Thoracic aorta endothelial cell (primary cell): Measurements from ENCODE around the genes SENP8, TMEM202 and ADPGK.

DNA sequence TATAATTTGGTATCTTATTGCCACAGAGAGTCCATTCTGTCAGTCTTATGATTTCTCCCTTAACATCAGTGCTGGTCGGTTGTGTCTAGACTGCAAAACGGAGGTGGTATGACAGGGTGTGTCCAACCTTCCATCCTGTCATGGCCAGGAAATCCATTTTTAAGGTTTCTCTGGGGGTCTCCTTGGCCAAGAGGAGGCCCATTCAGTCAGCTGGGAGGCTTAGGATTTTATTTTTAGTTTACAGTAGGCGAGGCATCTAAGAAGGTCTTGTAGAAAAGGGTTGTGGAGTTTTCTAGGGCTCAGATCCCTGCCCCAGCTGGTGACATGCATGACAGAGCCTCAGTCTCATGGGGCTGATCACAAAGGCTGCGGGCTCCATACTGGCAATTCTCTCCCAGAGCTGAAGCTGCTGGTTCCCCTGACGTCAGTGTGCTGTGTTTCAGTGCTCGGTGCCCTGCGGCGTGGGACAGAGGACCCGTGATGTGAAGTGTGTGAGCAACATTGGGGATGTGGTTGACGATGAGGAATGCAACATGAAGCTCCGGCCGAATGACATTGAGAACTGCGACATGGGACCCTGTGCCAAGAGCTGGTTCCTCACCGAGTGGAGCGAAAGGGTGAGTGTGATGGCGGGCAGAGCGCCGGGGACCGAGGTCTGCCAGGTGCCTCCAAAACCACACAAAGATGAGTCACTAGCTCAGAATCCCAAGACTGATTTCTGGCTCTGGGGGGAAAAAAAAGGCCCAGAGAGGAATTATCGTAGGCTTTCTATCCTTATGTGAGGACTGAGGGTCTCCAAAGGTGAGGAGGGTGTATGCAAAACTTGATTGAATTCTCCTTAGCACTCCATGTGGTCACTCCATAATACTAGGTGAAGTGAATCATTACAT is 62.1 kb upstream of the NR2E3 start:
- CAGE, long polyA plus RNA = no peak

DNA sequence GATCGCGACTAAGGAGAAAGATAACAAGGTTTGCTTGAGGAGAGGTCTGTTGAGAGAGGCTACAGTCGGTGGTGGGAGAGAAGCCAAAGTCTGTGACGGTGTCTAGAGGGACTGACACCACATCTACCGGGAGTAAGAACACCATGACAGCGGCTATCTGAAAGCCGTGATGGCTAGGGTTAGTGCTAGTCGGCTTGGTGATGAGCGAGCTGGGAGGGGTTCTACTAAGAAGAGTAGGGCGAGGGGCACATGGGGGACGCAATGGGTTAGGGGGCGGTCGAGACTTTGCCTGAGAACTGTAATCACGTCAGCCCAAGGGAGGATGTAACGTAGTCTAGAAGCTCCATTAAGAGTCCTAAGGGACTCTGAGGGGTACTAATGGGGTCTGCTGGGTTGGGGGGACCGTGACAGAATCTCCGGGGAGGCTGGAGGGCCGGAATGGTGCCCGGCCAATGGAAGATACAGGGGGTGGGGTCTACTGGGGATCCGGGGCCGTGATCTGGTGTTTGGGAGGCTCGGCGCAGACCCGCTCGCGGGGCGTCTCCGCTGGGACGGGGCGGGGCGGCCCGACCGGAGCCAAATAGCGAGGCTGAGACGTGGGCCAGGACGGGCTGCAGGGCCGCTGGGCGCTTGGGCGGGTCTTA is 793 bp downstream of the MYO9A start:
- CAGE, long polyA plus RNA = no peak

DNA sequence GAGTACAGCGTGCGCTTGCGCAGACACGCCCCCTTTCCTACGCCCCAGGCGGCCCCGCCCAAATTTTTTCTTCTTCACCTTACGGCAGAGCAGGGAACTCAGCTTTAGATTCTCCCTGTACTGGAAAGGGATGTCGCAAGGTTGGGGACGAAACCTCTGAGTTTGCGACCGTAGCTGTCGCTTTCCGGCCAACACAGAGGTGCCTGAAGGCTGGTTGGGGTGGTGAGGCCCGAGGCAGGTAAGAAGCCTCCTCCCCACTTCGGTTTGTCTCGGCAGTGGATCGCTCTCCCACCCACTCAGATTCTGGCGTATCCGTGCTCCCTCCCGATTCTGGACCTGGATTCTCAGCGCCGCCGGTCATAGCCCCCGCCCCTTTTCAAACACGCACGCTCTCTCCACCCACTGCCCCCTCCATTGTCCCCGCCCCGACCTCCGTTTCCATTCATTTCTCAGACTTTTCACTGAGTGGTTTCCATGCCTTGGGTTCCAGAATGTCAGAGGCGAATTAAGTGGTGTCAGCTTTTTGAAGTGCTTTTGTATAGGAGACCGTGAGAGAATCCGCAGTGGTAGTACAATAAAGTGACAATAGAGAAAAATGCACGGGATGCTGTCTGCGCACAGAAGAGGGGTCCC is at the start of gene SENP8:
SENP8 (plus strand) TSS at position 177 of the 633 bp plus-strand sequence.
- CAGE, long polyA plus RNA = no peak

DNA sequence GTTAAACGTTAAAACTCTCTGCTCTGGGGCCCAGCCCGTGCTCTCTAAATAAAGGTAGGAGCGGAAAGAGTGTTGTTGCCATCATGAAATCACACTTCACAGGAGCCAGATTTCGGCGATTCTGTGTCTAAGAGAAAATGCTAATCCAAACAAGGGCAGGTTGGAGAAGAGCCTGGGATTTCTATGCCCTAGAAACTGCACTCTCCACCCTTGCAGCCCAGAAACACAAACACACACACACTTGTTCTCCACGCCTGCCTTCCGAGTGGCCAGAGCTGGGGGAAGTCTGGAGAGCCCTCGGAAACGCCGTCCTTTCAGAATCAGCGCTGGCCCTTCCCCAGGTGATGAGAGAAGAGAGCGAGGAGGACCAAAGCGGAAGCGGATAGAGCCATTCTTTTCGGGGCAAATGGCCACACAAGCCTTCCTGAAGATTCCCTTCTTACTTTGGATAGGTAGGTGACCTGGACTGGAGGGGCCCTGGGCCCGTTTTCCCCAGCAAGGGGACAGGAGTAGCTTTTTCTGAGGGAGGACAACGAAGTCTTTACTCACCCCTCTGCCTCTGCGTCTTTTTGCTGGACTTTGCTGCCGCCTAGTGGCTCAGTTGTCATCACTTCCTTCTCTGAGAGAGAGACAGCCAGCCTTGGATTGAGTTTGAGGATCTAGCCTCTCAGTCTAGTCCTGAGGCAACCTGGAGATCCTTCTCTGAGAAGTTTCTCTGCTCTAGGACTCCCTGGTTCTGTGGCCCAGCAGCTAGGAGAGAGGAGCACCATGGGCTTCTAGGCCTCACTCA is 37.6 kb downstream of the SENP8 start:
- CAGE, long polyA plus RNA = no peak

DNA sequence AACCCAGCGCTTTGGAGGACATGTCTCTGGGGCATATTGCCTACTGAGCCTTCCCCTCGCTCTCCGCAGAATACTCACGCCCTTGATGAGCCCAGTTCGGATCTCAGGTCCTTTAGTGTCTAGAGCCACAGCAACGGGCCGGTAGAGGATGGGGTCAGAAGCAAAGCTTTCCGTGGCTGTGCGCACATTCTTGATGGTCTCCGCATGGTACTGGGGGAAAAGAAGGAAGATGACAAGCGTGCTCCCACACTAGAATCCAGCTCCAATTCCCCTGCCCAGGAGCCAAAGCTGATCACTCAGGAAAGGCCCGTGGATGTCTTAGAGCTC is 12.6 kb upstream of the GRAMD2A start:
- CAGE, long polyA plus RNA = no peak

DNA sequence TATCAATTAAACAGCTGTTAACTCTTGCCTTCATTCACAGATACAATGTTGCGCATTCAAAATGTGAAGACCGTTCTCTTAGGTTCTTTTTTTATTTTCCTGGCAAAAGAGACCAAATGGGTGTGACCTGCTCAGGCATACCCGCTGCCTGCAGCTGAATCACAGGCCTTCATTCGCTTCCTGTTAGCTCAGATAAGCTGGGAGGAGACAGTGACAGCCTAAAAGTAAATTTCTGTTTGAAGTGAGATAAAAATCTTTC is 1.1 kb upstream of the PKM start:
- CAGE, long polyA plus RNA = no peak

GRCh38 chr15:72345364-72345730 is 25.4 kb upstream of the CELF6 start:
- CAGE, long polyA plus RNA = no peak

DNA sequence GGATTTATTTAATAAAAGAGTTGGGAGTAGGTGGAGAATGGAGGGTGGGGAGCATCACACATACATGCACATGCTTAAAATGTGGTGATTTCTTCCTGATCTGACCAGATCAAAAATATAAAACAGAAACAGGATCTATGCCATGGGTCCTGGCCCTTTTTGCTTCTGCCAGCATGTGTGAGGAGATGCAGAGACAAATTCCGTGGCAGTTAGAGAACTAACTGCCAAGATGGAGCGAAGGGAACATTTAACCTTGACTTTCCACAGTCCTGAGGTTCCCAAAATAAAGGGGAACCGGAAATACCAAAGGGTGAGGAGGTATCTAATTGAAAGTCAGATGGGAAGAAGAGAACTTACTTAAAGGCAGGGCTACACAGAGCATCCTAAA is at the start of gene TMEM202:
TMEM202 (plus strand) TSS at position 208 of the 388 bp plus-strand sequence.
- CAGE, long polyA plus RNA = no peak

DNA sequence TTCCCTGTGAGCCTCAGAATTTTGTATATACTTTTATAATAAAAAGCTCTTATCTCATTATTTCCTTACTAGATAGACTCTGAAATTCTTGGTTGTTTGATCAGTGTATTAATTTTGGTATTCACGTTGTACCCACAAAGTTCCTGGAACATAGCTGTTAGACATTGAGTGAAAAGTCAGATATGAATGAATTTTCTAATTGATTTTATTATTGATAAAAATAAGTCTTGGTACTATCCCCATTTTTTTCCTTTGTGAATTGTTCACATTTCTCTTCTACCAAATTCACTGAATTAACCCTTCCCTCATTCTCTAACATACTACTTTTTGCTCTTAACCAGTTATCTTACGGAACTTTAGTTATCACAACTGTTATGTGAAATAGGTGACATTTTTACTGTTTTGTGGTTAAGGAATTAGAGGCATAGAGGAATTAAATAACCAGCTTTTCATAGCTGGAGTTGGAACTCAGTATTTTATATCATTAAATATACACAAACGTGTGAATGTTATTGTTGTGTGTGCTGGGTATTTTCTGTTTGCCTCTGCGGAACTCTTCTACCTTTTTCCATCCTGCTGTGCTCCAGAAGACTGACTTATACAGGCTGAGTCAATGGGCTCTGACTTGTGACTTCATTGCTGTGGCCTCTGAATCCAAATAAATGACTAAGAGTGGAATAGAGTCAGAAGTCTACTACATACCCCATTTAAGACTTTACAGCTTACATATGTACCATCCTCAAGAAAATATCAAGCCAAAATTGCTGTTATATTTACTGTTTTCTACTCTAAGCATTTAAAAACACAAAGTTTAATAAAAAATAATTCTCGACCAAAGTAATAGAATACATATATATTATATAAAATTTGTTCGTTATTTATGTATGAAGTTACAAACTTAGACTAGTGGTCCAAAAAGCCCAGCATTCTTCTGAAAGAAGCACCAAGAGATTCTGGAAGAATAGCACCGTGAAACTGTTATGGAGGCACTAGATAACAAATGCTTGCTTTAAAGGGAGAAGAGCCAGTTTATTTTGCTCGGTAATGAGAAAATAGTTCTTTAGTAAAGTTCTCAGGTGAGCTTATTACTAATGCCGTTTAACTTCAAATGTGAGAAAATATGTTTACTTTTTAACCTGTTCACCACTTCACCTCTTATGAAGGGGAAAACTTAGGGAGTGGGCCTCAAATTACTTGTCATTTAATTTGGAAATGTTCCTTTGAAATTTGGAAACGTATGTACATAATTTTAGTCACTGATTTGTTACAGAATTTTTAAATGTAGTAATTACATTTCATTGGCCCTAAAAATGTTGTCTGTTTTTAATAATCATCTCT is 17.7 kb downstream of the ARIH1 start:
- CAGE, long polyA plus RNA = no peak

DNA sequence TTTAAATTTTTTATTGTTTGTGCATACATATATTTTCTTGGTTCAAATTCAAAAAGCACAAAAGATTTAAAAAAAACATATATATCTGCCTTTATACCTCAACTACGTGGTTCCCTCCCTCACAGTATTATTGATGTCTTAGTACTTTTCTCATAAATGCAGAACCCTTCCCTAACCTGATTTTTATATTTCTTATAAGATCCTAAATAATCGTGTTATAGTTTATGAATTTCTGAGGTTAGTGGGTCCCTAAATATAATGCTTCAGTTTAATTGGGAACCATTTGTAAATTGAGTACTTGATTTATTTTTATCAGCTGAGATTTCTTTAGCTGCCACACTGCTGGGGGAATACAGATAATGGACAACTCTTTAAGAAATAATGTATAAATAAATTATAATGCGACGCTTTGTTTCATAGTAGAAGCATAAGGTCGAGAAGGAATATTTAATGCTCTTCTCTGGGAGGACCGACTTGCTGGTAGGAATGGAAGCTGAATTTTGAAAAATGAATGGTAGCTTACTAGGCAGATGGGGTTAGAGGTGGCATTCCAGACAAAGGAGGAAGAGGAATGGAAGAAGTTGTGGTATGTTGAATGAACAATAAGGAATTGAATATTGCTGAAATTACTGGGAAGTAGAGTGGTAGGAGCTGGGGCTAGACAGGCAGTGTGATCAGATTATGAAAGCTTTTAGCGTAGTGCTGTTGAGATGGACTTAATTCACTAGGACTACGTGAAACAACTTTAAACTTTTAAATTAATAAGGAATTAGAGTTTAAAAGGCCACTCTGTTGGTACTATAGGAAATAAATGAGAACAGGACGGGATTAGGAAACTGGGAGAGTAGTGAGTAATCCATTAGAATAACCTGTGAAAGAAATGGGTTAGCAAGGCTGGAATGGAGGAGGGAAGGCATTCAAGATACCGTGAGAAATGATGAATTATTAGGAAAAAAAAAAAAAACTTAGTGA is 20.0 kb downstream of the ARIH1 start:
- CAGE, long polyA plus RNA = no peak

DNA sequence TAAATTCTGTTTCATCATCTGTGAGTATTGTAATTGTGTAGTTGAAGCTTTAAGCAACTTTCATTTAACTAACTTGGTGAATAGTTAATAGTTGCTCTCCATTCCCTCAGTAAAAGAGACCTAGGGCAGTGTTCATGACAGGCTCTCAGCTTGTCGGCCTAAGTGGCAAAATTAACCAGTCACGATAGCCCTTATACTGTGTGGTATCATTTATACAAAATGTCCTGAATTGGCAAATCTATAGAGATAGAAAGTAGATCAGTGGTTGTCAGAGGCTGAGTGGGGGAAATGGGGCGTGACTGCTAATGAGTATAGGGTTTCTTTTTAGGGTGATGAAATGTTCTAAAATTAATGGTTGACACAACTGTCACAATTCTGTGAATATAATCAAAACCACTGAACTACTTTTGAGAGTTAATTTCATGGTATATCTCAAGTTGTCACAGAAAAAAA is 20.8 kb downstream of the ARIH1 start:
- CAGE, long polyA plus RNA = no peak

DNA sequence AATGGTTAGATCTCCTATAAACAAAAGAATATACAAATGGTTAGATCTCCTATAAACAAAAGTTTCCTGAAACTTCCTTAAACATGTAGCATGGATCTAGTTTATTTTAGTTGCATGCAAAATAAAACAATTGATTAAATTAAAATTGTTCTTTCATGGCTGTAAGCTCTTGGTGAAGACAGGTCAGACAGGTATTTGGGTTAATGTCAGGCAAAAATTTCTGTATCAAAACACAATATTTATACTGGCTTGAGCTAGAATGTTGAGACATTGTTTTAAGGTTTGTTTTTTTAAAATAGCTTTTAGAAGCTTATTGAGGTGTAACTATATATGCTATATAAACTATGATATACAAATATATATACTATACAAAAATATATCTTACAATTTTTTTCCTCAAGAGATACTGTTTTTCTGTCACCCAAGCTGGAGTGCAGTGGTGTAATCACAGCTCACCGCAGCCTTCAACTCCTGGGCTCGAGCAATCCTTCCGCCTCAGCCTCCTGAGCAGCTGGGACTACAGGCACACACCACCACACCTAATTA is 21.5 kb downstream of the ARIH1 start:
- CAGE, long polyA plus RNA = no peak

GRCh38 chr15:72538501-72539591 is 64.7 kb downstream of the ARIH1 start:
- CAGE, long polyA plus RNA = no peak

DNA sequence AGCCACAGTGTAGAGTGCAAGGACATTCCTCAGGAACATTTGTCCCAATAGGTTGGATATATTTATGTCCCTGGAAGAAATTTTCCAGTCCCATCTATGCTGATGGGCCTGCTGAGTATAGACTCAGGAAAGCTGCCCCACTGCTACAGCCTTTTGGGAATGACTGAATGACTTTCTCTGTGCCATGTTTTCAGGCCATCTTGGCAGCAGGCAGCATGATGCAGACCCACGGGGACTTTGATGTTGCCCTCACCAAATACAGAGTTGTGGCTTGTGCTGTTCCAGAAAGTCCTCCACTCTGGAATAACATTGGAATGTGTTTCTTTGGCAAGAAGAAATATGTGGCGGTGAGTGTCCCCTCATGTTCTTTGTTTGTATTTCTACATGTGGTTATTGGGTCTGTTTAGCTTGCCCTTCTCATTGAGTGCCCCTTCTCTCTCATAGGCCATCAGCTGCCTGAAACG is 45.1 kb downstream of the BBS4 start:
- CAGE, long polyA plus RNA = no peak

GRCh38 chr15:72783410-72784235 is at the start of gene ADPGK:
TSS of gene ADPGK (minus strand) at chr15:72783758.
- CAGE, long polyA plus RNA = no peak

DNA sequence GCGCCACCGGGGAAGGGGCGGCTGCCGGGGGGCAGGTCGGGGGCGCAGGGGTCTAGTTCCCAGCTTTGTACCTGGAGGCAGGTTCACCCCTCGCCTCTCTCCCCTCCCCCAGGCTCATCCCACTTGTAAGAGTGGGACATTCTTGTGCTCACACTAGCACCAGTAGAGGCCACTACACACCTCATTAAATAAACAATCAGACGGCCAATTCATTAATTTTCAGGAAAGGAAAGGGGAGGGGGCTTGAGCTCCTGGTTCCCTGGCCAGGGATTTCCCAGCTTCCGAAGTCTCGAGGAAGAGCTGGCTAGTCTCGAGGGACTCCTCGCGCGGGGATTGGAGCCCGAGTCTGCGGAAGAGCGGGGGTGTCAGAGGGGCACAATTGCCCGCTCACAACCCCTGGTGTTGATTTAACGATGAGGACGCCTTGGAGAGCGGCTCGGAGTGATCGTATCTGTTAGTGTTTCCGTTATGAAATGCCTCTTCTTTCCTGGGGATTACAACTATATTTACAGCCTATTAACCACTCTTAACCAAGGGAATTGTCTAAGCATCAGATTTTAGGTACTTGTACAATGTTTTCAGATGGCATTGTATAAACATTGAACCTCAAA is 826 bp downstream of the NEO1 start:
- CAGE, long polyA plus RNA = no peak

DNA sequence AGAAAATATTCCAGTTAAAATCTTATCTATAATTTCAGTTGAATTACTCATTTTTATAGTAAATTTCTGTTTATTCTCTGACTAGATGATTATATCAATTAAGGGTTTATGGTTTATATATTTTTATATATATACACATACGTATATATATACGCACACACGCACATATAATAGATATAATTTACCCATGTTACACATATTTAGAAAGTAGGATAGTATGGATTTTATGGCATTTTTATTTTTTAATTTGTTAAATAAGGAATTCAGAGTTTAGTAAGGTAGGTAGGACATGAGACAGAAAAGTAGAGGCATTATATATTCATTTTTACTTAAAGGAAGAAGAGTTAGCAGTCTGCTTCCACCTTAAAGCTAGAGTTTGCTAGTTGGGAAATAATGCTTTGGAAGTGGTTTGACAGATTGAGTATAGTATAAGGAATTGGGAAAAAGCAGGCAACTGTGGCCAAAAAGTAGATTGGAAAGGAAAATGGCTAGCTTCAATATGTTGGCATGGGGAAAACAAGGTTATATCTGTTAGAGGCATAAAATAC is 17.3 kb downstream of the NEO1 start:
- CAGE, long polyA plus RNA = no peak

DNA sequence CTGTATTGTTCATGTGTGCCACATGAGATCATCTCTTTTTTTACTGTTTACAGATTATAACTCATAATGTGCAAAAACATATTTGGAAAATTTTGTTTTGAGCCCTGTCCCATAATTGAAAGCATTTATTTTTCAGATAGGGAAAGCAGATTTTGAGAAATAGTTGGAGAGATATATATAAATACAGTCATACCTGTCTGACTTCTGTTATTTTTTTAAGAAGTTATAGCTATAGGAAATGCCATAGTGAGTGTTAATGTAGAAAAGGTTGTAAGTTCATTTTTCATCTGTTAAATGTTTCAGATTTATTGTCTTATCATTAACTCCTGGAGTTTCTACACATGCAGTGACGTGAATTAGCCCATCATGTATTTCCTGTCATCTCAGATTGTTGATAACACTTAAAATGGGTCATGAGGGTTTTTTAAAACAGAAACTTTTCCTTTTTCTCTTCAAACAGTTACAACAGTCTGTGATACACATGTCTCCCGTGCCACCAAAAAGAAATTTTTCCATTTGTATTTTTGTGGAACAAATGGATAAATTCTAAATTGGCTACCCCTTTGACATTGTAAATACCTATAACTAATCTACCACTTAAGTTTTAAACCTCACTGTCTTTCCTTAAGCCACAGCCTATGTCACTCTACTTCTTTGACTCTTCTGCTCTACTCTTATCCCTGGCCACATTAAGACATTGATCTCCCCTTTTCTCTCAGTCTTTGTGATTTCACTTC is 89.0 kb downstream of the NEO1 start:
- CAGE, long polyA plus RNA = no peak

GRCh38 chr15:73288095-73288728 is 80.5 kb downstream of the HCN4 start:
- CAGE, long polyA plus RNA = no peak

DNA sequence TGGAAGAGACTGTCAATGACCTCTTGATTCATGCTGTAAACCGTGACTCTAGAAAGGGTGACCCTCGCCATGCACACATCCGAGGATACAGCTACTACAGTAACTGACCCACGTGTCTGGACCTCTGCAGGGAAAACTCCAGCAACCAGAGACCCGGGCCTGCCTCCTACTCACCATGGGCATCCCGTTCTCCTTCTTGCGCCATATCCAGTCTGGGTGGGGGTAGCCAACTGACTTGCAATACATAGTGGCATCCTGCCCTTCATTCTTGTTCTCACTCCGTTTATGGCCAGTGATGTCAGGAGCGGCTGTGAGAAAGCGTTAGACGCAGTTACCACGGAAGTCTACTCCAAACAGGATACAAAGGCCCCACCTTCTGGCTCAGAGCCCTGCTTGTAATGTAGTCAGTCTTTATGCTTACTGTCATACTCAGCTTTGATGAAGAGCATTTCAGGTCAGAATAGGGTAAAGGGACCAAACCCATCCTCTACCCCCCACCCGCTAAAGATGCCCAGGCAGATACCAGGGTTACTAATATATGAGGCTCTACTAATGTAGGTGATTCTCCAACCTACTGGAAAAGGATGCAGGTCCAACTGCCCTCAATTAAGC is 59.6 kb downstream of the NPTN start:
- CAGE, long polyA plus RNA = no peak